Measurements from ENCODE around the gene DESI1.

- PRO-cap = no peak
Measured at GRCh38 chr22:41431336-41431911, 15.2 kb downstream of the TOB2 start.

GRCh38 chr22:41468046-41468566 is 386 bp downstream of the PHF5A start:
- PRO-cap = no peak

DNA sequence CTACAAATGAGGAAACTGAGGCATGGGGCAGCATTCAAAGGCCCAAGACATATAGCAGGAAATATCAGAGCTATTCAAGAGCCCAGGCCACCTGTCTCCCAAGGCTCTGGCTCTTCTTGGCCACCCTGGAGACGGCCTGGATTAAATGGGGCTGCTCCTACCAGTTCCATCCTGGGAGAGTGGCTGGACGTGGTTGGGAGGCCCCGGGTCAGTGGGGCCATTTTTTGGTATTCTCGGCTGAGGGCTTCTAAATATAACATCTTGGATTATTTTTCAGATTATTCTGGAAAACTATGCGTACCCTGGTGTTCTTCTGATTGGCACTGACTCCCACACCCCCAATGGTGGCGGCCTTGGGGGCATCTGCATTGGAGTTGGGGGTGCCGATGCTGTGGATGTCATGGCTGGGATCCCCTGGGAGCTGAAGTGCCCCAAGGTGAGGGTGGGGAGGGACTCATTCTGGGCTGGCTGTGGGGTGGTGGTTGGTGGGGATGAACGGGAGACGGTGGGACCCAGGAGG is 29.1 kb downstream of the POLR3H start:
- PRO-cap = no peak

- PRO-cap = no peak
Measured at GRCh38 chr22:41528661-41529681, 15.3 kb downstream of the POLR3H start.

DNA sequence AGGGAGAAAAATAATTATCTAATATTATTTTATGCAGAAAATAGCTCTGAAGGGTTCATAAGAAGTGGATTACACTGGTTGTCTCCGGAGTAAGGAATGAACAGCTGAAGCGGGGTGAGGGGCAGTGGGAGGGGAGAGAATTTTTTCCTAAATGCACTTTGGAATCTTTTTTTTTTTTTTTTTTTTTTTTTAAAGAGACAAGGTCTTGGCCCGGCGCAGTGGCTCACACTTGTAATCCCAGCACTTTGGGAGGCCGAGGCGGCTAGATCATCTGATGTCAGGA is 6.7 kb upstream of the POLR3H start:
- PRO-cap = no peak

DNA sequence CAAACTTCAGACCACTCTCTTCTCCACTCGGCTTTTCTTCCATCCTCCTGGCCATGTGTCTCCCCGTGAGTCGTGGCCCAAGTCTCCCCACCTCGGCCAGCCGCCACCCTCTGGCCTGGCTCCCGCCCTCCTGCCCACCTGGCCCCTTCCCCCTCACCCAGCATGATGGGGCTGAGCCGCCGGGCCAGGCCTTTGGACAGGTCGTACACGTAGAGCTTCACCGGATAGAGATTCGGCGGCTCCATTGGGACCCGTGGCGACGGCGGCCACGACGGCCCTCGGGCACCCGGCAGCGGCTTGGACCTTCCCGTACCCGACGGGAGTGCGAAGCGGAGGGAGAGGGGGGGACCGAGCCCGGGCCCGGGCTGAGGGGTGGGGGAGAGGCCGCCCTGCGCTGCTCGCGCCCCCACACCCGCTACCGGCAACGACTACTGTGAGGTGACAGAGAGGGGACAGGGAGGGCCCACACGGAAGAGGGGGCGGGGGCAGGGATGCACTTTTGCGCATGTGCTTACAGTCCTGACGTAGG is at the start of gene DESI1:
DESI1 (minus strand) TSS at position 449 of the 529 bp plus-strand sequence.
- PRO-cap = bidirectional peak, plus-strand start outside the sequence, minus-strand start at position 426 of the sequence

DNA sequence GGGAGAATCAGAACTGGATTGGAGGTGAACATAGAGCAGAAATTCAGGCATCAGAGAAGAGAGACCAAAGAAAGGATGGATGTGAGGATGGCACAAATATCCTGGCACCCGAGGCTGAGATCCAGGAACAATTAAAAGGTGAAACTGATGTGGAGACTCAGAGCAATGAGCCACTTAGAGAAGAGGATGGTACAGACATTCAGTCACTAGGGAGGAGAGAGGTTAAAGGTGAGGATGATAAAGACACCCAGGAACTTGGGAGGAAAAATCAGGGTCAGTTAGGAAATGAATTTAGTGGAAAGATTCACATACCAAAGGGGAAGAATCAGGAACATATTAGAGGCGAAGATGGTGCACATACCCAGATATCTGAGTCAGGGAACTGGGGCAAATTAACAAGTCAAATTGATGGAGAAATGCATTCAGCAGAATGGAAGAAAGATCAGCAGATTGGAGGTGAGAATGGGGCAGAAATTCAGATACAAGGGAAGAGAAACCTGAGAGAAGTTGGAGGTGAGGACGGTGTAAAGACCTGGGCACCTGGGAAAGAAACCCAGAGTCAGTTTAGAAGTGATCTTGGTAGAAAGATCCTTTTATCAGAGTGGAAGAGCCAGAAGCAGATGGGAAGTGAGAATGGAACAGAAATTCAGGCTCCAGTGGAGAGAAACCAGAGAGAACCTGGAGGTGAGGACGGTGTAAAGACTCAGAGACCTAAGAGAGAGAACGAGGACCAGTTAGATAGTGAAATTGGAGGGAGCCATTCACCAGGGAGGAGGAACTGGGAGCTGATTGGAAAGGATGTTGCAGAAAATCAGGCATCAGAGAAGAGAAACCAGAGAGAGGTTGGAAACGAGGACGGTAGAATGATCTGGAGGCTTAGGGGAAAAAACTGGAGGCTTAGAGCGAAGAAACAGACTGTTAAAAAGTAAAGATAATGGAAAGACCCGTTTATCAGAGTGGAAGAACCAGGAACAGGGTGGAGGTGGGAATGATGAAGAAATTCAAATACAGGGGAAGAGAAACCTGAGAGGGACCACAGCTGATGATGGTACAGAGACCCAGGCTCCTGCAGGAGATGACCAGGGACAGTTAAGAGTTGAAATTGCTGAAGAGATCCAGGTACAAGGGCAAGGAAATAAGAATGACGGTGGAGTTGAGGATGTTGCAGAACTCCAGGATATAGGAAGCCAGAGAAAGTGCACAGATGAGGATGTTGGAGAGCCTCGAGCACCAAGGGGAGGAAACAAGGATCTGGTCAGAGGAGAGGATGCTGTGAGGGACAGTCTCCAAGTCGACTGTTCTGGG is 3.7 kb upstream of the MEI1 start:
- PRO-cap = no peak

DNA sequence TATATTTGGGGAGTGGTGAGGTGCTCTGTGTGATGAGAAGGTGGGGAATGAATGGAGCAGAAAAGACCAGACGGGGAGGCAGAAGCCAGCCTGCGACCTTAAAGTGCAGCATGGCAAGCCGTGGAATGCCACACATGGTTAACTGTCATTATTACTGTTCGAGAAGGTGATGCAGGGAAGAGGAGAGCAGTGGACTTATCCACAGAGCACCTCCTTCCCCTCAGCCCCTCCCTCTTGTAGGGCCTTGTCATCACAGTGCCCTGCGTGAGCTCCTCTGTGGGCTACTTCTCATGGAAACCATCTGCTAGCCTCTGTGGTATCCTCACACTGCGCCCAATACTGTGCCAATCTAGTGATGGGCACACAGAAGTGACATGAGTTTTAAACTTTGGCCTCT is 18.2 kb upstream of the CCDC134 start:
- PRO-cap = no peak

DNA sequence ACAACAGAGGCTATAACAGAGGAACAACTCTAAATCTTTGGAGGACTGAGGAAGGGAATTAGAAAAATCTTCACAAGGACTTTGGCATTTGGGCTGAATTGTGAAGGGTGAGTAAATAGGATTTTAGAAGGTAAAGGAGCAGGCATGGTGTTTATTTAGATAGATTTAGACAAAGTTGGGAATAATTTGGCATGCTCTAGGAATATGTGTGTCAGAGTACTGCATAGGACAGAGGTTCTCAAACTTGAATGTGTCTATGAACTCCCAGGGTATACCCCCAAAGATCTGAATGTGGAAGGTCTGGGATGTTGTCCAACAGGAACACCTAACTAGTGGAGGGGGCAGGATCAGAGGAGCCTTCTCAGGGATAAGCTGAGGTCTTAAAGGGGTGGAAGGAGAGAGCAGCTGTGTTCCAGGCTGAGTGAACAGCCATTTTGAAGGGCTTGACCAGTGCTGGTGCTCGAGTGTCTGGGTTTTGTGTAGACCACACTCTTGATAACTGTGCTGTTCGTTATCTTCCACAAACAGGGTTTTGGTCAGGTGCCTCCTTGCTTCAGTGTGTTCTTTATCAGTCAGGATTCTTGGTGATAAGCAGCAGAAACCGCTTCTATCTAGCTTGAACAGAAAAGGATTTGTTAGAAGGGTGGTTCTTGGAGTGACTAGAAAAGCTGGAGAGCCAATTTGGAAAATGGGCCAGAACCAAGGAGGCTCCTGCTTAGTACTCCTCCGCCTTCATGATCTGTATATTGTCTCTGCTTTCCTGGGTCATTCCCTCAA is 12.9 kb downstream of the SREBF2 start:
- PRO-cap = no peak

DNA sequence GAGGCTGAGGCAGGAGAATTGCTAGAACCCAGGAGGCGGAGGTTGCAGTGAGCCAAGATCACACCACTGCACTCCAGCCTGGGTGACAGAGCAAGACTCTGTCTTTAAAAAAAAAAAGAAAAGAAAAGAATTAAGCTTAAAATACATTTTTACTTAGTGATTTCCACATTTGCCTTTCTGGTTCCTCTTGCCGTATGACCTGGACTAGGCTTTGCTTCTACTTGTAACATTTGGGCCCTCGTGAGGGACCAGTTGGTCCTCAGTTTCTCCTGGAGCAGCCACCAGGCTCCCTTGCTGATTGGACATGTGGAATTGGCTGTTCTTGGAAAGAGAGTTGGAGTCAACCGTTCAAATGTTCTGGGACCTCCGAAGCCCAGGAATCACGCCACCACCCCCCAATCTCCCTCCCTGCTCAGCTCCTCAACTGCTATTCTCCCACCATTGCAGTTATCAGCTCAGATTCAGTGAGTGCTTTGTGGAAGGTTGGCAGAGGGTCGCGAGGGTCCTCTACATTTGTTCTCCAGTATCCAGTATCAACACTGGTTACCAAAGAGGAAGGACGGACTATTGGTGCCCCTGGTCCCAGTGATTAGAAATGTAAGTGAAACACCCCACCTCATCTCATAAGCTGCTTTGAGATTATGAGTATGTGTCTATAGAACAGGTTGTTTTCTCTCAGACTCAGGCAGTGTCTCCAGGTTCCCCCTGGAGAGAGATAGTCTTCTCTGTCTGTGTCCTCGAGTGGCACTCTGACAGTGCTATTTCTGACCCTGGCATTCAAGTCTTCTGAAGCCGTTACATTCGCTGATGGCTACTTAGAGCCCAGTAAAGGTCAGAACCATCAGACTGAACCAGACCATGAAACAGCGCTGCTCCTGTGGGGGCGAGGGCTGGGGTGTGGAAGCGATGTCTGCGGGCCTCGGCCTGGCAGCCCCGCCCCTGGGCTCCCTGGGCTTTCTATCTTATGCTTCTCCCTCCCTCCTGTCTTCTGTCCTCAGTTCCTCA is 23.8 kb downstream of the SHISA8 start:
- PRO-cap = no peak

- PRO-cap = no peak
Measured at GRCh38 chr22:41899851-41900605, 14.8 kb downstream of the SHISA8 start.

DNA sequence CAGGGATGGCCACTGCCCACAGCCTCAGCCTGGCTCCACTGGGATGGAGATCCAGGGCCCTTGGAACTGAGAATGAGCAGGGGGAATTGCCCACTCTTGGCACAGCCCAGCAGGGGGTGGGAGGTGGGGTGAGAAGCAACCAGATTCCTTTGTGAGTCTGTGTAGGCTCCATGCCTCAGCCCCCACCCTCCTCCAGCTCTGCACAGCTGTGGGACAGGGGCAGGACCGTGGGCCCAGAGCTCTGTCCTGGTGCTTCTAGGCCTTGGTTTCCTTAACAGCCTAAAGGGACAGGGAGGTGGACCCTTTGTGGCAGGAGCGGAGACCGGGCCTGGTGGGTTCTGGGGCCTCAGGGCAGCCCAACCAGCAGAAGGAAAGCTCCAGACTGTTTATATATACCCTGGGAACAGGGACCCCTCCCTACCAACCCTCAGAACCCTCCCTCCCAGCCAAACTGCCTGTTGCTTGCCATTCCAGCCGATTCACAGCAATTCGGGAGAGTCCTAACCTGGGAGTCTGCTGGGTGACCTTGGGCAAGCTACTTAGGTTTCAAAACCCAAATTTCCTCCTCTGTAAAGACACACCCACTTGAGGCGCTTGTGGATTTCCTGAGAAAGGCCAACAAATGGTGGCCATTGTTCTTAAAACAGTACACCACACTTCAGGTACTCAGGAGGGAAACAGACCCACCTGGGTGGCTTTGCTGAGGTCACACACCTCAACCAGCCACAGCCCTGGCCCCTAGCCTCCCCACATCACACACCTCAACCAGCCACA is 6.6 kb downstream of the SHISA8 start:
- PRO-cap = no peak

DNA sequence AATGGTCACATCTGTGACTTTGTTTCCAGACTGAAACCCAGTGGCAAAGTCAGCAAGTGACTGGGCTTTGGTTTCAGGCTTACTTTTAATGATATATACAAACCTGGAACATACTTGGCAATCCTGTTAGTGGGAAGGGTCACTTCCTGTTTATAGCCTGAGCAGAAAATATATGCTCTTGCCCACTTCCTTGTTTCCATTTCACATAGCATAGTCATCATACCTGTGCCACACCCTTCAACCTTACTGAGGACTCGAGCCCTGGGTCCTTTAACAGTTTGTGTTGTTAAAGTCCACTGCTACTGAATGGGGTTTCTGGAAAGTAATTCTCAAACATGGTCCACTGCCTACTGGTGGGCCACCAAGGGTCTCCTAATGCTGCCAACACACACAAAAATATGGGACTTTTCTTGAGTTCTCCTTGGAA is 23.9 kb downstream of the WBP2NL start:
- PRO-cap = no peak

- PRO-cap = no peak
Measured at GRCh38 chr22:42059368-42059762, 11.2 kb downstream of the NAGA start.

DNA sequence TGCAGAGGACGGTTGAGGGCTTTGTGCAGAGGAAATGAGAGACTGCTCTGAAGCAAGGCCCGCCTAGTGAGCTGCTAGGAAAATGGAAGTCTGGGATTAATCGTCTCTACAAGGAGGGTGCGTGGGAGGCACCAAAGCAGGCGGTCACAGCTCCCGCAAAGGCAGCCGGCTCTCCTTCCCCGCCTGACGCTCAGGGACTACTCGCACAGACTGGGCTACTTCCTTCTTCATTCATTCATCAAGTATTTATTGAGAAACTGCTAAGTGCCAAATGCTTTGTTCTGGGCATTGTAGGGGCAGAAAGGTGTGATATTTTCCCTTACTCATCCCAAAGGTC is 463 bp upstream of the NAGA start:
- PRO-cap = no peak

DNA sequence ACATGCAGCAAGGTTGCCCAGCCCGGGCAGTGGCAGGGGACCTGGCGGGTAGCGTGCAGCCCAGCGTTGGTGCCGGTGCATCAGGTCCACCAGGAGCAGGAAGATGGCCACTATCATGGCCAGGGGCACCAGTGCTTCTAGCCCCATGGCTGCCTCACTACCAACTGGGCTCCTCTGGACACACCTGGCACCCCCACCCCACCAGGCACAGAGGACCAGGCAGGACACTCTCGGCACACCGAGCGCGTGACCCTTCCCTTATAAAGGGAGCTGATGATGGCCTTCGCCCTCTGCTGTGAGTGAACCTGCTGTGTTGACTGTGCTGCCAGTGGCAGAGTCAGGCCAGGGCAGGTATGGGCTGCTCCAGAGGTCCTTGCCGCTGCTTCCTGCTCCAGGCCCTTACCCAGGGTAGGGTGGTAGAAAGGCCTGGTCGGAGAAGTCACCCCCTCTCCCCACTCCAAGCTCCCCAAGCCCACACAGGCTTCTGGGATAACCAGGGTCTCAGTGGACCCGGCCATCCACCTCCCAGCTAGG is 13.8 kb upstream of the CYP2D6 start:
- PRO-cap = no peak

GRCh38 chr22:42282202-42282770 is 11.8 kb upstream of the TCF20 start:
- PRO-cap = no peak

- PRO-cap = no peak
Measured at GRCh38 chr22:42282771-42284189, 12.8 kb upstream of the TCF20 start.

DNA sequence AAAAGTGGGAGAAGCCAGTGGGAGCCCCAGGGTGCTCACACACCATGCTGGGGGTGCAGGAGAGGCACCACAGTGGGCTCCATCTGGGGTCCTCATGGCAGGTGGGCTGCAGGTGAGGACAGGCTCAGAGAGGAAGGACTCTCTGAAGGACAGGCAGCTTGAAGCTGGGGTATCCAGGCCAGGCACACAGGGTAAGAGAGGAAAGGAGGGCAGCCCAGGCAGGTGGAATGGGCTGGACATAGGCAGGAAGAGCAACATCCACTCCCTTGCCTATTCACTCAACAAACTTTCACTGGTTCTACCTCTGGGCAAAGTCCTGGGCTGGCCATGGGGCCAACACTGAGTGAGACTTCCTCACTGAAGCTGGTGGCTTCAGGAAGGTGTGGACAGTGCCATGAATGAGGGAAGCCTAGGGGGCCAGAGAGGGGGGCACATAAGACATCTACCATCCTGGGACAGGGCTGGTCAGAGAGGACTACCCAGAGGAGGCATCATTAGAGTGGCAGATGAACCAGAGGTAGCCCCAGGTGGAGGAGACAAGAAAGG is 44.9 kb upstream of the TCF20 start:
- PRO-cap = no peak

GRCh38 chr22:42365143-42365908 is 66.9 kb downstream of the NFAM1 start:
- PRO-cap = no peak